Right cardiac atrium (tissue), 1 donor: ENCODE results near the gene CNTNAP5.

DNA sequence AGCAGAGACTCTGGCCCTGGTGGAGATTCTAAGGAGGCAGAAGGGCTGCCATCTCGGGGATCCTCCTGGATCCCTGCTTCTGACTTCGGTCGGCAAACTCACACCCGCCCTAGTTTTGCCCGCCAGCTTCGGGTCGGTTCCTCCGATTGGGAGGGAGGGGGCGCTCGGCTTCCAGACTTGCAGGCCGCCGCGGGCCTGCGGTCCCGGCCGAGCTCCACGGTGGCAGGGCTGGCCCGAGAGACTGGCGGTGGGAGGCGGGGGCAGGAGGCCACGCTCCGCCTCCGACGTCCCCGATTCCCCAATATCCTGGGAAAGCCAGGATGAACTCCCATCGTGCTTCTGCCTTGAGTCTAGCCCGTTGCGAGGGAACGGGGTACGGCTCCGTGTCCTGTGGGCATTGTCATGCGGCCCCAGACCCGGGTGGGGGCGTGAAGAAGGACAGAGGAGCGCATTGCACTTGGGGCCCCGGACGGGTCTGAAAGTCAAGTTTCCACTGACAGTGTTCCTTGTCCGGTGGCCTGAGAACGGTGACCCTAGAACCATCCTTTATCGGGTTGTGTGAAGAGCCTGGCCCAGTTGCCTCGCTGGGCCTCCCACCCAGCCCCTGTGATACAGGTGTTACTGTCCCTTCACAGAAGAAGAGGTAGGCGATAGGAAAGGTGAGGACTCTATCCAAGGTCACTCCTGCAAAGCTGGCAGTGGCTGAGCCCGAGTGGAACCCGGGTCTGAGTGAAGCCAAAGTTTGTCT is 2.4 kb upstream of the INHBB start:
- PRO-cap = no peak

DNA sequence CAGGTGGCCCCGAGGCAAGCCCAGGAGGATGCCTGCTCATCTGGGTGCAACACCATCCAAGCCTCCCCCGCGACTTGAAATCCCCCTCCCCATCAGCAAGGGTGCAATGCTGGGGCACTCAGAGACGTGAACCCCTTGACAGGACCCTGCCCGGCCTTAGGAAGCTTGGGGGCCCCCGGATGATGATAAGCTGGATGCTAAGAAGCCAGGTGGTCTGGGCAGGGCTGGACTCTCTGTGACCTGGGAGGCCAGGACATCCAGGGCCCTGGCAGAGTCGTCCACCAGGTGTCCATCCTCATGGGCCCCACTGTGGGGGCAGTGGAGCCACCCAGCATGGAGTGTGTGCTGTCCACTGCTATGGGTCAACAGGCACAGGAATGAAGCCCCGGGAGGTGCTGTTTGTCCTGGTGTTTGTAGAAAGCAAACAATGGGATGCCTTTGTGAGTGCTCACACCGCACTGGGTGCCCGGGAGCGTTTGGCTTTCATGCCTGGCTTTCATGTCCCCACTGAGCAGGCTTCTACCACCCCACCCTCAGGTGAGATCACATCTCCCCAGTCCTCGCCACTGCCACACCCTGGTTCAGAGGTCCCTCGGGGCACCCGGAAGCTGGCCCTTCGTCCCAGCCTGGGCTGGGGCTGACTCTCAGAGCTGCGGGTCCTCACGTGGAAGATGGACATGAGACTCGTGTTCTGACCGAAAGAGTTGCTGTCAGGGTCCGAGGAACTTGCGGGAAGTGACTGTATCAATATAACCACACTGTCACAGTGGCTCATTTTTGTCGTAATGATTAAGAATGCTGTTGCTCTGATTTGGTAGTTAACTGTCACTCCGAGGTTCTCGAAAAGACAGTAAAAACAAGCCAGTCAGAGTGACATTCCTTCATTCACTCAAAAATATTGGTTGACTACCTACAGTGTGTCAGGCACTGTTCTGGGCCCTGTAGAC is 53.2 kb downstream of the INHBB start:
- PRO-cap = no peak

GRCh38 chr2:120481352-120481949 is 135.5 kb downstream of the INHBB start:
- PRO-cap = no peak

DNA sequence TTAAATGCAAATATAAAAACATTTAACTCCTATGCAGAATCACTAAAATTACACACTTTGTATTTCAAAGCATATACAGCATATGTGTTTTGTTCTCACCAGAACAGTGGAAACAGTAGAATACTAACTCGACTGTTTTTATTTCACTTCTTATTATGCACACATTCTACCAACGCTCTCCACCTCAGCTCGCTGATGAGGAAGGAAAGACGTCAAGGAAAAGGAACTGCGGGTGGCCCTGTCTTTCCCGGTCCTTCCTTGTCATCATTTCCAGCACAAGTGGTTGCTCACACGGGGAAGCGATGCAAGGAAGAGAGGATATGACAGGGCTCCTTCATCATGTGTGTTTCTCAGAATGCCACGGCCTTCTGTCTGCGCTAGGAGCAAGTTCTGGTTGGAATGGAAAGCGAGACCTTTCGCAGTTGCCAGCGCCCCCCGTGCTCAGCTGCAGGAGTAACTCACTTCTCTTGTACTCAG is 191.9 kb upstream of the GLI2 start:
- PRO-cap = no peak

- PRO-cap = no peak
These were observed 144.2 kb upstream of the GLI2 start for GRCh38 chr2:120591468-120591919.

- PRO-cap = no peak
These were observed 22.6 kb downstream of the GLI2 start for GRCh38 chr2:120758130-120758811.

DNA sequence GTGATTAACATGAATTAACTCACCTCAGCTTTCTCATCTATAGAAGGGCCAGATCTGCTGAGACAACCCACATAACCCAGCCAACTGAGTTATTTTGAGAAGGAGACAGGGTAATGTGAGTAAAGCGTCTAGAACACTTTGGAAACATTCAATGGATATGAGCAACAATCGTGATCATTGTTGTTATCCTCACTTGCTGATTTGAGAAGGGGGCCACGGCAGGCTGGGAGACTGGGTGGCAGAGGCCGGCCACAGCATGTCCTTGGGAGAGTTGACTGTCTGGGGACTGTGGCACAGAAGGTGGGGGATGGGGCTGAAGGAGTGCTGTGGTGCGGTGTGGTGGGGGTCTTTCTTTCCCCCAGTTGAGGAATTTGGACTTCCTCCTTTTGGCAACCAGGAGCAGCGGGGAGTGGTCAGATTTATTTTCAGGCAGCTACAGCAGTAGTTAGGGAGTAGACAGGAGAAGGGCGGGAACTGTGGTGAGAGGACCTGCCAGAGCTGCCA is 197.0 kb downstream of the GLI2 start:
- PRO-cap = no peak

- PRO-cap = no peak
These were observed 129.4 kb downstream of the TFCP2L1 start for GRCh38 chr2:121155425-121156250.

DNA sequence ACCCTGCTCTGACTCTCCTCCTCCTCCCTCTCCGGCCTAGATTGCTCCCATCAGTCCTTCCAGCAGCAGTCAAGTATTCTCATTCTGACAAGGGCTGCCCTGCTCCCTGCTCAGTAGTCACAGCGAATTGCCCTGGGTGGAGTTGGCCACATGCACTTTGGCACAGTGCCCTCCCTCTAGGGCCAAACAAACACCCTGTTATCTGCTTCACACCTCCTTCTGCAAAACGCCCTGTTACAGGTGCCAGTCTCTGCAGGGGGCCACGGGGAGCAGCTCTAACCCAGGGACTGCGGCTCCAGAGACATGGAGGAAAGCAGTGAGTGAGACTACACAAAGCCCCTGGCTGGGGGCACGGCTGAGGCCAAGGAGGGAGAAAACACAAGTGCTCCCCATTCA is 8.4 kb upstream of the TFCP2L1 start:
- PRO-cap = no peak

DNA sequence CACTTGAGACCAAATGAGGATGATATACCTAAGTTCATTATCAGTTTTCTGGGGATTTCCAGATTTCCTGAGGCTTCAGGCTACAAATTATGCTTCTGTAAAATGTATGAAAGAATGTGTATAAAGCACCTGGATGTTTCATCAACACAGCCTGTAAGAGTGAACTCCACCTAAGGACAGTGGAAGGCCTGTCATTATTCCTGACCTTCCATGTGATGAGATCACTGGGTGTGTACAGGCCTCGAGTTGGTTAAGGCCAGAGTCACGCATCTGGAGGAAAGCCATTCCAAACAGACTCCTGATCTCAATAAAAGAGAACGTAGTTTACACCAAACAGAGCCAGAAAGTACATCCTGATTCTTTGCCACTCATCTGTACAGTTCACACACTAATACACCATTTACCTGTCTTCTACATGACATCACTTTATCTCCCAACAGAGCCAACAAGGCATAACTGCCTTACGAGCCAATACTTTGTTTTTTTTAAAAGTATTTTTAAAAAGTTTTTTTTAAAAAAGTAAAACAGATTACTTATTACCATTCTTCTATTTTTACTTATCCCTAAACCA is 78.7 kb upstream of the TFCP2L1 start:
- PRO-cap = no peak

DNA sequence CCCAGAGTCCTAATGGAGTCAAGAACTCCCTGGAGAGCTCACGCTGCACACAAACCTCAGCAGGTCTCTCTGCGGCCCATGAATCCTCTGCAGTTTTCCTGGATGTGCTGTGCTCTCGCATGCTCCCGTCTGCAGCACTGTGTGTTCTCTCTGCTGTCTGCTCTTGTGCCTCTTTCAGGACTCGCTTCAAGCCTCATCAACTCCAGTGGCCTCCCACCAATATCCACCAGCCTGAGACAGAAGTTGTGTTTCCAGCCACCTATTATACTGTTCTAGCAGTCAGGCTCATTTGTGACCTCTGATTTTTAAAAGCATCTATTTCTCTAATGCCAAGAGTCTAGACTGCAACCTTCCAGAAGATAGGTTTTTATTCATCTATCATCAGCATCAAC is 94.2 kb downstream of the CLASP1 start:
- PRO-cap = no peak

DNA sequence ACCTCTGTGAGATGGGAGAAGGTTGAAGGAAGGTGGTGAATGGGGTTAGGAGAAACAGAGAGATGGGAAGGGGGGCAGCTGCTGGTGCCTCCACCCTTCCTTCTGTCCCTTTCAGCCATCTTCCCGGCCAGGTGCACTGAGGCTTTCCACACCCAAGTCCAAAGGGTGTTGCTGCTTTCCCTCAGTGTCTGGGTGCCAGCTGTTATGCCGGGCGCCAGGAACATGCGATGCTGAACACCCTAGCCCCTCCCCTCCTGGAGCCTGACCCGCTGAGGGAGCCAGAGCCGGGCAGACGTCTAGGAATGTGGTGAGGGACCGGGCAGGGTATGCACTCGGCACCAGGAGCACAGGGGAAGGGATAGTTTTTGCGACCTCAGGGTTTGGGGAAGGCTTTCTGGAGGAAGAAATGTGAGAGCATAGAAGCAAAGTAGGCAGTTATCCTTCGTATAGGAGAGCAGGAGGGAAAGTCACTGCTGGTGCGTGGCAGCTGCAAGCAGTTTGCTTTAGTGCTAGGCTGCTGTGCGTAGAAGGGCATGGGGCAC is 147.6 kb downstream of the TSN start:
- PRO-cap = no peak

- PRO-cap = no peak
These were observed 984.6 kb downstream of the TSN start for GRCh38 chr2:122739822-122740600.

DNA sequence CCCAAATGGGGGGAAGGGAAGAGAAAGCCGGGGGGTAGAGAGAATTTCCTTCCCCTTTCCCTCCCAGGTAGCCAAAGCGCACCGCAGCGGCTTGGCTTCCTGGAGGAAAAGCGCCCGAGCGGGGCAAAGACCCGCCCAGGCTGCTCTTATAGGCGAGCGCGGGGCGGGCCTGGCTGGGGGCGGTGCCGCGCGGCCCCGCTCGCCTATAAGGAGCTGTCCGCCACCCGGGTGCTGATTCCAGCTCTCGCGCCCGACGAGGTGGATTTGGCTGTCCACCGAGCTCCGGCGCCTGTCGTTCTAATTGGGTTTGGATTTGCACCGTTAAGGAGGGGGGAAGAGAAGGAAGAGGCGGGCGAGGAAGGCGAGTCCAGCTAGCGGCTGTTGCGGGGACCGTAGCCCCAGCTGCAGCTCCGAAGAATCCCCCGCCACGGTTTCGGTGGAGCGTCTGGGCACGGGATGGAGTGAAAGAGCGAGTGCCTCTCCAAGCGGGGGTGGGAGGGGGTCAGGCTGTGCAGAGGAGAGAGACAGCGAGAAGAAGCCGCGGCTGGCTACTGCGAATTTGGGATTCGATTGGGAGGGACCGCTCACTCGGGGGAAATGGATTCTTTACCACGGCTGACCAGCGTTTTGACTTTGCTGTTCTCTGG is at the start of gene CNTNAP5:
Gene CNTNAP5, plus strand, starts transcription at position 234 of the 647 bp plus-strand sequence.
- PRO-cap = no peak

DNA sequence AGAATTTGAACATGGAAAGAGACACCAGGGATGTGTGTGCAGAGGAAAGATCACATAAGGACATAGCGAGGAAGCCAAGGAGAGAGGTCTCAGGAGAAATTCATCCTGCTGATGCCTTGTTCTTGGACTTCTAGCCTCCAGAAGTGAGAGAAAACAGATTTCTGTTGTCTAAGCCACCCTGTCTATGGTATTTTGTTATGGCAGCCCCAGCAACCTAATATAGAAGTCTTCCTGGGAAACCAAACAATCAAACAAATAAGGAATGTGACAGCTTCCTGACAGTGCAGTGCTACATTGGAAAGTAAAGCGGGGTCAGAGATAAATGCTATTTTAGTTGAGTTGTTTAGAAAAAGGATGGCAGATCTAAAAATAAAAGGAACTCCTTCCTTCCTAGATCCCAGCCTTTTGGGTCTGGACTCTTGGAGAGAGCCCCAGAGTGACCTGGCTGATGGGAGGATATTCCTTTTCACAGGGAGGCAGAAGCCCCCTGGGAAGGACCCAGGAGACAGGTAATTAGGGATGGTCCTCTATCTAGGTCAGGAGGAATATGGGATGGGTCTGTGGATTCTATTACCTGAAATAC is 443.2 kb upstream of the GYPC start:
- PRO-cap = no peak

DNA sequence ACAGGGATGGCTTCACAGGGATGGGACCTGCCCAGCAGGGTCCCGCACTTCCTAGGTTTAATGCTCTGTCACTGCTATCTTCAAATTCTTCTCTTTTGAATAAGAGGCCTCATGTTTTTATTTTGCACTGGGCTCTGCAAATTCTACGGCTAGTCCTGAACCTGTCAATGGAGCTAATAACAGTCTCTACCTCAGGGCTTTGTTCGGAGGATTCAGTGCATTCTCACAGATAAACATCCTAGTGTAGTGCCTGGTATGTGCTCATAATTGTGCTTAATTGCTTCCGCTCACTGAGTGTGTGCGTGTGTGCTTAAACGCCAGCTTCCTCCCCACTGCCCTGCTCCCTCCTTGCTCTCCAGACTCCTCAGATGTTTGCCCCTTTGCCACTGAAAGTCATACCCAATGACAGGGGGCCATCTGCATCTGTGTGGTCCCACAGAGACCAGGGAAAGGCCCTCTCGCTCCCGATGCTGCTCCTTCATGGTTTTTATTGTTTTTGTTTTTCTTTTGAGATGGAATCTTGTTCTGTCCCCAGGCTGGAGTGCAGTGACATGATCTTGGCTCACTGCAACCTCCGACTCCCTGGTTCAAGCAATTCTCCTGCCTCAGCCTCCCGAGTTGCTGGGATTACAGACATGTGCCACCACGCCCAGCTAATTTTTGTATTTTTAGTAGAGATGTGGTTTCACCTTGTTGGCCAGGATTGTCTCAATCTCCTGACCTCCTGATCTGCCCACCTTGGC is 6.8 kb downstream of the GYPC start:
- PRO-cap = no peak

DNA sequence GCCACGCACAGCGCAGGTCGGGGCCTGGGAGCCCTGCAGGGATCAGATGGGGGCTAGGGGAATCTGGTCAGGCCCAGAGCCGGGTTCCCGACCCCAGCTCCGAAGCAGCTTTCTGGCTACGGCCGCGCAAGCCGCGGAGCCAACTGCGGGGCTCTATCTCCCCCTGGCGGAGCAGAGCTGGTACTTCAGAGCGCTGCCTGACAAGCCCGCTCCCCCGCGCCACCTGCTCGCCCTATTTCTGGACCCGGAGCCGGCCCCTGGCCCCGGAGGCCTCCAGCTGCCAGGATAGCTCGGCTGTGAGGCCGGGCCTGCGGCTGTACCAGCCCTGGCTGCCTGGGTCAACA is 73.3 kb downstream of the TEX51 start:
- PRO-cap = no peak

DNA sequence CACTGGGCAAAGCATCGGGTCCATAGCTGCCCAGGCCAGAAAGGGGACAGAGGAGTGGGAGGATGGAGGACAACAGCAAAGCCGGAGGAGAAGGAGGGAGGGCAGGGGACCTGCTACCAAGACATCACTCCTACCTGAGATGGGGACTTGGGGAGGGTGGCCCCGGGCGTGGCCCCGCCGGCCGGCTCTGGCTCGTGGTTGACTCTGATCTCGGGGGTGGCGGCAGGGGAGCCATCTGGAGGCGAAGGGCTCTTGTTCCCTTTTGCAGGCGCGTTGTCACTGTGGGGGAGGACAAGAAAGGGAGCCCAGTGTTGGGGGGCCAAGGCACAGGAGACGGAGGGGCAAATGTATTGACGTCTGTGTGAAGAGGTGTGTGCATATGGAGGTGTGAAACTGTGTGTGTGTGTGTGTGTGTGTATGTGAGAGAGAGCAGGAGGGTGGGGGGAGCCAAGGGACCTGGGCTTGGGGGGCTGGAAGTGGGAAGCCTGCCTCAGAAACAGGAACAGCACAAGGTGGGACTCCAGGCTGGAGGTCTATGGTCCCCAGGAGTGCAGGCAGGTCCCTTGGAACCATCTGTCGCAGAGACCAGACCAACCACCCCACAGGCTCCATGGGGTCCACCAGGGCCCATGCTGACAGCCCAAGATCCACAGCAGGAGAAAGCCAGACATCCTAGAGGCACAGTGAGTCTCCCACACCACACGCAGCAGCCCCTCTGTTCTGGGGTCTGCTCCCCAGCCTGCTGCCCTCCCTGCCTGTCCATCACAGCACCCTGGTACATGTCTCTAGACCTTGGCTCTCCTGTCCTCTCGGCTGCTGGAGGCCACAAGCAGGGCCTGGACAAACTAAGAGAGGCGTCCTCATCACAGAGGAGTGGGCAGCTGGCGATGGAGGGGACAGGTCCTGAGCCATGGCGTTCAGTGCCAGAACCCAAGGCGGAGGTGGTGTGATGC is 47.8 kb downstream of the BIN1 start:
- PRO-cap = no peak

DNA sequence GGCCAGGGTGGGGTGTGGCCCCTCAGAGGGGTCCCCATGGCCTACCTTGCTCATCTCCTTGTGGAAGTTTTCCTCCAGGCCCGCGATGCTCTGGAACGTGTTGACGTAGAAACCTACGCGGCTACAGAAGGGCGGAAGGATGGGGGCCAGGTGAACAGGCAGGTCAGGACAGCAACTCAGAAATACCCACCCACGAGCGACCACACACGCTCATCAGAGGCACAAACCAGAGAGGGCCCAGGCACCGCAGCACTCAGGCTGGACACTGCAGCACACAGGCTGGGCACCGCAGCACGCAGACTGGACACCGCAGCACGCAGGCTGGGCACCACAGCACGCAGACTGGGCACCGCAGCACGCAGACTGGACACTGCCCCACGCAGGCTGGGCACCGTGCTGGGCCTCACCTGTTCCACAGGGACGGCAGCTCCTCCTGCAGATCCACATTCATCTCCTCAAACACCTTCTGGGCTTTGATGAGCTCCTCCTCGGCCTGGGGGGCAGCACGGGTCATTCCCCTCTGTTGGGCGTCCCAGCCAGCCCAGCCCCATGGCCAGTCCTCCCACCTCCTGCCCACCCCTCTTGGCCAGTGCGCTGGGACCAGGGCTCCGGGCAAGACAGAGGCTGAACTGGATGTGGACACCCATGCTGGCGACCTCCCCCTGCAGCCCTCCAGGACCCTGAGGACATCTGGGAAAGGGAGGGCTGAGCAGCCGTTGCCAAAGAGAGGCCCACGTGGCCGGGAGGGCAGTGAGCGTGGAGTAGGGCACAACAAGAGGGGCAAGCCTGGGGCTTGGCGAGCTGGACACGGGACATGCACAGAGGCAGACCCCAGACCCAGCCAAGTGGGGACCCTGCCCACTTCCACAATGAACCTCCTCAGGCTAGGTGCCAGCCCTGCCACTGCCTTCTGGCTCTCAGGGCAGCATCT is 43.2 kb downstream of the BIN1 start:
- PRO-cap = no peak

- PRO-cap = no peak
These were observed 14.6 kb downstream of the CYP27C1 start for GRCh38 chr2:127205524-127205788.